Colon Carcinoma Metastatic in the Brain (tissue), 2 donors: Measurements from ENCODE around the genes PIEZO2 and SLC35G4.

GRCh38 chr18:9638819-9639197 lies 24.4 kb upstream of the PPP4R1 start:
- PRO-cap, 2 experiments: no peak in any of the 2 experiments

GRCh38 chr18:9684597-9684841 lies 23.6 kb upstream of the RAB31 start:
- PRO-cap, 2 experiments: no peak in any of the 2 experiments

- PRO-cap, 2 experiments: no peak in any of the 2 experiments
Measured at GRCh38 chr18:9715949-9716360, 7.9 kb downstream of the RAB31 start.

GRCh38 chr18:9716887-9717683 lies 9.0 kb downstream of the RAB31 start:
- PRO-cap, 2 experiments: no peak in any of the 2 experiments

GRCh38 chr18:9797131-9797575 lies 88.6 kb upstream of the TXNDC2 start:
- PRO-cap, 2 experiments: no peak in any of the 2 experiments

DNA sequence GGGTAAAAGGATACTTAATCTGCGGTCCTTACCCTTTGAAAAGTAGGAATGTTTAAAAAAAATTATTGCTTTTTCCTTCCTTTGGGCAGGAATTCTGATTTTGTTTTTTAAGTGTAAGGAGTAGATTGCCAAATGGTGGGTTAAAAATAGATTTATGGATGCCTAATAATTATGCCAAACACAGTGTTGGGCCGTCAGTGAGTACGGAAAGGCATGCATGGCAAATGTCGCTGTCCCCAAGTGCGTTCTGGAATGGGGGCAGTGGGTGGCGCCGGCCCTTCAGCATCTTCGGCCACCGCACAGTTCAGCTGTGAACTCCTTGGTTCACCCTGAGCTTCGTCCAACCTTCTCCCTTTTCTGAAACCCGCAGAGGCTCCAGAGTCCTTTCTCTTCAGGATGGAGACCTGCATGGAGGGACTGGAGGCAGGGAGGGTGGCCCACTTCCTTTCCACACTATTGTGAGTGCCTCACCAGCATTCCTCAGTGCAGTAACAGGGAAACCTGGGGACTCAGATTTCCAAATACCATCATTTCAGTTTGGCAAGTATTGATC lies 74.8 kb upstream of the TXNDC2 start:
- PRO-cap, 2 experiments: no peak in any of the 2 experiments

- PRO-cap, 2 experiments: no peak in any of the 2 experiments
Measured at GRCh38 chr18:9912249-9912540, 1.6 kb upstream of the VAPA start.

DNA sequence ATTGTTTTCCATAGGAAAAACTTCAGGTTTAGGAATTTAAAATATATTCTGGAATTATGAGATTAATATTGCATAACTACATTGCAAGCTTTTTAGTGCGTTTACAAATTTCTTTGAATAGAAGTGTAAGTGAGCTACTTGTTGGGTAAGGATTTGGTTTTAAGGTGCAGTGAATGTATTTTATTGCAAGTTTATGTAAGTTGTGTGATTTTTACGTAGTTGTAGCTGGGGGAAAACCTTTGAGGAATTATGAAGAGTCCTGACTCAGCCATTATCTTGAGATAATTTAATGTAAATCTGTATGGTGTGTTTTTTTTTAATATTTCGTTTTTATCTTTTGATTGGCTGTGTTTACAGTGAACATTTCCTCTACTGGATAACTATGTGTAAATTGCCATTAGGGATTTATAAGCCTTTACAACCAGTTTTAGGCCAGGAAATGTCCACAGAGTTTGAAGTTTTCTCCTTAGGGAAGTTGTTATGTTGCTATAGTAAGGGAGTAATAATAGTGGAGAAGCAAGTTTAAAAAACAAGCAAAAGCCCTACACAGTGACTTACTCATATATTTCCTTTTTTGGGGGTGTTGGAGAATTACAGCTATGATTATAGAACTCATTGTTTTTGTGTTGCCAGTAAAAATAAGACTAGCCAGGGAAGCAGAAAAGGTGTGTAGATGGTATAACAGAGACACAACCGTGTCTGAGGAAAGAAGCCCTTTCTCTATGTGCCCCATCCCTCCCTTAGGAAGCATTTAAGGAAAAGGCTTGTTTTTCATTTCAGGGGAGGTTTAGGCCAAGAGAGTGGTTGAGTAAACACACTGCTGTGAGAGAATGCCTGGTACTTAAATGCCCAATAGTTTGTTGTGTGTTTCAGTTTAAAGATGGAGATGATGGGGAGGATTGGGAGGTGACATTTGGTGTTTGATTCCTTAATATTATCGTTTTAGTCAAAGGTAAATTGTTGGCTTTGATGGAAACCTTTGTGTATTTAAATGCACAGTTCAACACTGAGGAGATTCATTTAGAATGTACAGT lies 2.2 kb downstream of the VAPA start:
- PRO-cap, 2 experiments: no peak in any of the 2 experiments

DNA sequence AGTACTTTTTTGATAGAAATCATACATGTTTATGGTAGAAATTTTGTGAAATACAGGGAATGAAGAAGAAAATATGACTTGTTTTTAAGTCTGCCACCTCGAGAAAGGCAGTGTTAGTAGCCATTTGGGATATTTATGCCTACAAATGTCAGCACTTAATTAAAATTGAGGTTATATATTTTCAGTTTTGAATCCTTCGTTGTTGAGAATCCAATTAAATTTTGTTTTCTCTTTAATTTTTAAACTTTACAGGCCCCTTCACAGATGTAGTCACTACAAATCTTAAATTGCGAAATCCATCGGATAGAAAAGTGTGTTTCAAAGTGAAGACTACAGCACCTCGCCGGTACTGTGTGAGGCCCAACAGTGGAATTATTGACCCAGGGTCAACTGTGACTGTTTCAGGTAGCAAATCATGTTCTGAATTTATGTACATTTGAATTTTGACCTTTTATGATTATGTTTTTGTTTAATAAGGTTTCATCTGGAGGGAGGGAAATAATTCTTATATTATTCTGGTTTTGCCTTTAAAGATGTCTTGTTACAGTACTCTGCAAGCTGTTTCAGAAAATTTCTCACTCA lies 17.8 kb downstream of the VAPA start:
- PRO-cap, 2 experiments: no peak in any of the 2 experiments

- PRO-cap, 2 experiments: no peak in any of the 2 experiments
Measured at GRCh38 chr18:10078322-10078561, 164.4 kb downstream of the VAPA start.

DNA sequence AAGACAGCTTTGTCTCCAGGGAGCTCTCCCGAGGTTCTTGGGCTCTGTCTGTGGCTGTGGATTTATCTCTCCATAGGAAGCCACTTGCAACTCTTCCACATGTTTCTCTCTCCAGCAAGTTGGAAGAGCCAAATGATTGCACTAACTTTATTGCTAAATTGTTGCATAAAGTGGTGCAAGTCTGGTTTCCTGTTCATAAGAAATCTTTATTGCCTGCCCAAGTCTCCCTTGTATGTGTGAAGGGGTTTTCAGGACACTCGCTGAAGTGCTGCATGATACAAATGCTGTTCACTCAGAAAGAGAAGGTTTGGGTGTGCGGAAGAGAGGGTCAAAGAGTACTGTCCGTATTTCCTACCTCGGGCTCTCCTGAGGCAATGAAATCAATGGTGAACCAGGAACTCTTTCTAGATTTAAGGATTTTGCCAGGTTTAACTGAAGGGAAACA lies 199.9 kb downstream of the VAPA start:
- PRO-cap, 2 experiments: no peak in any of the 2 experiments

DNA sequence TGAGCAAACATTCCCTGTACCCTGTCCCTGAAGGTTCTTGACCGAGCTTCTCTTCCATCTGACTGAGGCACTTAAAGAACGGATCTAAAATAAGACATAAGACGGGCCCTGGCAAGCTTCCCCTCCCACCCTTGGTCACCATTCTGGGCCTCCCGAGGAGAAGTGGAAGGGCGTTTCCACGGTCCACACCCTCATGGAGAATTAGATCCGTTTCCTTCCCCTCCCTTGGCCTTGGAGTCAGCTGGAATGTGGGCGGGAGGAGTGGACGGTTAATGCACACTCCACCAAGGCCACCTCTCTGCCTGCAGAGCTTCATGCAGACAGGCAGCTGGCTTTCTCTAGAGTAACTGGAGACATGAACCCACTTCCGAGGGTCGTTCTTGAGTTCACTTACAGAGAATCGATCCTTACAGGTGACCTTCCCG lies 257.3 kb upstream of the APCDD1 start:
- PRO-cap, 2 experiments: peak in 1 of 2 experiments; most common plus-strand start position 307 of the sequence (in 1)

DNA sequence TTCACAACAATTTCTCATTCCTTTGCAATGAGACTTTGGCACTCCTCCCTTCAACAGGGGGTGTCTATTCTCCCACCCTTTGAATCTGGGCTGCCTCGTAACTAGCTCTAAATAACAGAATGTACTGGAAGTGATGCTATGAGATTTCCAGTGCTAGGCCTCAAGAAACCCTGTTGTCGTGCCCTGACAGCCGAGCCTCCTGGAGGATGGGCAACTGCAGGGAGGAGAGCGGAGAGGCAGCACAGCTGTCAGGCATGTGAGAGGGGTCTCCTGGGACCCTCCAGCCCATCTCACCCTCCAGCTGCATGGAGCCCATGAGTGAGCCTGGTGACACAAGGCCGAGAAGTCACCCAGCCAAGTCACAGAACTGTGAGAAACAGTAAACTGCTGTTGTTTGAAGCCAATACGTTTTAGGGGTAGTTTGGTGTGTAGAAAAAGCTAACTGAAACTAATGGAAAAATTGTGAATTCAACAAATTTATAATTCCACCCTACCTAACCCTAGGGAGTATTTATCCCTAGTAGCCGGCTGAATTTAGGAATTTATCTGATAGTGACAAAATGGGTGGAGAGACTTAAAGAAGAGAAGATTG lies 103.0 kb upstream of the APCDD1 start:
- PRO-cap, 2 experiments: no peak in any of the 2 experiments

- PRO-cap, 2 experiments: no peak in any of the 2 experiments
Measured at GRCh38 chr18:10379936-10380159, 74.6 kb upstream of the APCDD1 start.

GRCh38 chr18:10414227-10414513 lies 40.3 kb upstream of the APCDD1 start:
- PRO-cap, 2 experiments: no peak in any of the 2 experiments

- PRO-cap, 2 experiments: no peak in any of the 2 experiments
Measured at GRCh38 chr18:10726412-10727261, 200.8 kb downstream of the NAPG start.

- PRO-cap, 2 experiments: no peak in any of the 2 experiments
Measured at GRCh38 chr18:11005395-11006104, 143.8 kb downstream of the PIEZO2 start.

GRCh38 chr18:11149309-11149928 lies at the start of gene PIEZO2:
Gene PIEZO2, minus strand, starts transcription at chr18:11149569.
- PRO-cap, 2 experiments: no peak in any of the 2 experiments

- PRO-cap, 2 experiments: no peak in any of the 2 experiments
Measured at GRCh38 chr18:11609422-11609718, at the start of gene SLC35G4. Gene SLC35G4, plus strand, starts transcription at chr18:11609596.

- PRO-cap, 2 experiments: no peak in any of the 2 experiments
Measured at GRCh38 chr18:11689992-11690567, 1.0 kb downstream of the GNAL start.